Parotid gland (tissue), 1 donor: ENCODE measurements around a stretch of chr4.

- PRO-cap: no peak
Observed at GRCh38 chr4:76278536-76279148, 27.1 kb downstream of the FAM47E start.

- PRO-cap: no peak
Observed at GRCh38 chr4:76690810-76691613, 206.9 kb downstream of the SOWAHB start.

DNA sequence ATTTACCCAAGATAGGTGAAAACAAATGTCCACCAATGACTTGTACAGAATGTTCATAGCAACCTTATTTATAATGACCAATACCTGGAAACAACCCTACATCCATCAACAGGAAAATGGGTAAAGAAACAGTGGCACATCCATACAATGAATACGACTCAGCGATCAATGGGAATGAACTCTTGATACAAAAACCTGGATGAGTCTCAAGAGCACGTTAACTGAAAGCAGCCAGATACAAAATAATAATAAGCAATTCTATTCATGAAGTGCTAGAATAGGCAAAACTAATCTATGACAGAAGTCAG, 205.5 kb downstream of the SOWAHB start:
- PRO-cap: no peak

DNA sequence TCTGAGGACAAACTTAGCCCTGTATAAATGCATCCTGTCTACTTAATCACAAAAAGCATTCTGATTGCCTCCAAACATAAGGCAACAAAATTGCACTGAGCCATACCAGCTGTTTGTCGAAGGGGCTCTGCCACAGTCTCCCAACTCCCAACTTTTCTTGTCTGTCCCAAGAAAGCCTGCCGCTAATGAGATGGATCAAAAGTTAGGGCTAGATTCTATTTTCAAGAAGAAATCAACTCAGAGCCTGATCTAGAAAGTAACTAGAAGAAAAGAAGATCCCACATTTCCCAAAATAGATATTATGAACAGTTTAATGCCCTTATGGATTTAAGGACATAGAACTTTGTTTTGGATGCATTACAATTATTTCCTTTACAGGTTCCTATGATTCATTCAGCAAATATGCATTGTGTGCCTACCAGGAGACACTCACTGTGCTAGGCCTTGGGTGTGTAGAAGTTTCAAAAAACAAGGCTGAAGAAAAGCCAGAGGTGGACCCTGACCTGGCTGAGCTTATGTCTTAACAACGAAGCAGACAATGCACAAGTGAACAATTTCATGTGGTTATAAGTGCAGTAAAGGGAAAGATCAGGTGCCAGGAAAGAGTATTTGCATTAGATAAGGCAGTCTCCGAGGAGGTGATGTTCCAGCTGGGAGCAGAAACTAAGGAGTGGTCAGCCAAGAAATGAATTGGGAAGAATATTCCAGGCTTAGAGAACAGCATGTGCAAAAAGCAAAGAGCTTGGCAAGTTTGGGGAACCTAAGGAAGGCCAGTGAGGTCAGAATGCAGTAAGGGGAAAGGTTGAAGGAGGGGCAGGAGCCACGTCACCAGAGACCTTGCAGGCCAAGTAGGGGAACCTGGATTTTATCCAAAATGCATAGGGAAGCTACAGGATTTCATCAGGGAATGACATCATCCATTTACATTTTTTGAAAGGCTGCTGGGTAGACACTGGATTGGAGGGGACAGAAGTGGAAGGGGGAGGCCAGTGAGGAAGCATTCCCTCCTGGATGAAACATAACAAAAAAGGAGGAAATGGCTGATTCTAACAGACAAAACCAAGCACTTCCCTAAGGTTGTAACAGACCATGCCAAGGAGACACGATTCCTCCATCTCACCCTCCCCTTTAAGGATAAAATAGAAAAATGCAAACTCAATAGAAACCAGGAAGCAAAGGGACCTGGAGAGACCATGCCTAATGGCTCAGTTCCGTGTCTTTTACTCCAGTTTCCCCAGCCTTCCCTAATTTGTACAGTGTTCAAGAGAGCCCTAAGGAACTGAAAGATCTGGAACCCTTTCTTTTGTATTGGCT, 193.7 kb downstream of the SOWAHB start:
- PRO-cap: no peak

DNA sequence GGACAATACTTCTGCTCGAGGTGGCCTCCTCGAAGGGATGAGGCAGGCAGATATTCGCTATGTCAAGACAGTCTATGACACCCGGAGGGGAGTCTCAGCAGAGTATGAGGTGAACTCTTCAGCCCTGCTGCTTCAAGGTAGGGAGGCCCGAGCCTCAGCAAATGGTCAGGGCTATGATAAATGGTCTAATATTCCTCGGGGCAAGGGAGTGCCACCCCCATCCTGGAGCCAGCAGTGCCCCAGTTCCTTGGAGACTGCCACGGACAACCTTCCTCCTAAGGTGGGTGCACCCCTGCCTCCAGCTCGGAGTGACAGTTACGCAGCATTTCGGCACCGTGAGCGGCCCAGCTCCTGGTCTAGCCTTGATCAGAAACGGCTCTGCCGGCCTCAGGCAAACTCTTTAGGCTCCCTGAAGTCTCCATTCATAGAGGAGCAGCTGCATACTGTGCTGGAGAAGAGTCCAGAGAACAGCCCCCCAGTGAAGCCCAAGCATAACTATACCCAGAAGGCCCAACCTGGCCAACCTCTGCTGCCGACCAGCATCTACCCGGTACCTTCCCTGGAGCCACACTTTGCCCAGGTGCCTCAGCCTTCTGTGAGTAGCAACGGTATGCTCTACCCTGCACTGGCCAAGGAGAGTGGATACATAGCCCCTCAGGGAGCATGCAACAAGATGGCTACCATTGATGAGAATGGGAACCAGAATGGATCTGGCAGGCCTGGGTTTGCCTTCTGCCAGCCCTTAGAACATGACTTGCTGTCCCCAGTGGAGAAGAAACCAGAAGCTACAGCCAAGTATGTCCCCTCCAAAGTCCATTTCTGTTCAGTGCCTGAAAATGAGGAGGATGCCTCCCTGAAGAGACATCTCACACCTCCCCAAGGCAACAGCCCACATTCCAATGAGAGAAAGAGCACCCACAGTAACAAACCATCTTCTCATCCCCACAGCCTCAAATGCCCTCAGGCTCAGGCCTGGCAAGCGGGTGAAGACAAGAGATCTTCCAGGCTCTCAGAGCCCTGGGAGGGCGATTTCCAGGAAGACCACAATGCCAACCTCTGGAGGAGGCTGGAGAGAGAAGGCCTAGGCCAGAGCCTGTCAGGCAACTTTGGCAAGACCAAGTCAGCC, 158.6 kb downstream of the SOWAHB start:
- PRO-cap: no peak

GRCh38 chr4:76753099-76753608, 144.8 kb downstream of the SOWAHB start:
- PRO-cap: no peak

DNA sequence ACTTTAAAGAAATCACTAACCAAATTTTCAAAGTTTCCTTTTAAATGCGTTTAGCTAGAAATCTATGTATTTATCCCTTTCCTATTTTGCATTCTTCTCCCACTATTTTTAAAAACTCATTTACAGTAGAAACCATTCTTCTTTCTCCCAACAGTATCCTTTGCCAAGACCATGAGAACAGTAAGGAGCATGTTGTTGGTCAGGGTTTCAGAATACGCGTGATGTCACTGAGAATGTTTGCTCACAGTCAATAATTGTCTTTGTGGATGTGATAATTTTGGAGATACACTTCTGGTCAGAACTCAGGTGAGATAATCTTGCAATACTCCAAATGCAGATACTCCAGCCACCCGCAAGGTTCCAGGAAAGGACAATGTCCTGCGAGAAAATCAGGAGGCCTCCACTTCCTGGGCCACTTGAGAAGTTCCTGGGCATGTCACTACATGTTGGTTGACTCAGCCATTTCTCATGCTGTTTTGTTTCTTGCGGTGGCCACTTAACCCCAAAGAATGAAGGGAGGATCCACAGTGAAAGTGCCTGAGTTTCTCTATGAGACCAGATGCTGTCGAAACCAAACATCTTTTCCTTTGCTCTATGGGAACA, 116.2 kb downstream of the SOWAHB start:
- PRO-cap: no peak

DNA sequence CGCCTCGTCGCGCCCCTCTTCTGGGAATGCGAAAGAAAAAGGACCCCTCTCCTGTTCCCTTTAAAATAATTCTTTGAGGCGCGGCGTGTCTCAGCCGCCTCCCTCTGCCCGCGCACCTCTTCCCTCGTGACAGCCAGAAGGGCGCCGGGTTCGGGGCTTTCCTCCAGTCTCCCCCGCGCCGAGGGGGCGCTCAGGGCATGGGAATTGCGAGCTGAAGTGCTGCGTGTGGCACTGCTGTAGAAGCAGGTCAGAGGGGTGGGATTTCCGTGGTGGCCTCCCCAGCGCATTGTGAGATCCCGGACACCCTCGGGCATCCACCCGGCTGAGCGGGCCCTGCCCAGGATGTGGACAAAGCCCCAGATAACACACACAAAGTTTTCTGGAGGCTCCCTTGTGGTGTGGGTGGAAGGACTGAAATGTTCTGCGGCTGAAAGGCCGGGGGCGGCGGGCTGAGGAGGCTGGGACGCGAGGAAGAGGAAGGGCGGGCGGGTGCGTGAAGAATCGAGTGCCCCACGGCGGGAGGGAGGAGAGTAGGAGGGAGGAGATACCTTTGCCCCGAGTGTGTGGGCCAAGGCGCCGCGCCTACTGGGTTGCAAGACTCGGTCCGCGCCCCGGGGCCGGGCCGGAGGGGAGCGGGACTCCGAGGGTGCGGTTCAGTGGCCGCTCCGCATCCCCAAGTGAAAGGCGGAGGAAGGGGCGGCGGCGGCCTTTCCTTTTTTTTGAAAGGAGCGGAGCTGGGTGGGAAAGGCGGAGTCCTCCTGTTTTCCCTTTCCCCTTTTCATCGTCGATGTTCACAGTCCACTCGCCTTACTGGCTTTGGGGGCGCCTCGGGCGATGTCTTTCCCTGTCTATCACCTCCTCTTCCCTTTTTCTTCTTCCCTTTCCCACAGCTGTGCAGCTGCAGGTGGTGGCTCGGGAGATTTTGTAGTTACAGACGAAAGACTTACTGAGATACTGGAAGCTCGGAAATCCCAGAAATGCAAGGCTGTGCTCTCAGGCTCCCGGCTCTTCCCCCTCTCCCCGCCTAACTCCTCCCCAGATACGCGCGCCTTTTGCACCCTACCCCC, 917 bp downstream of the SEPTIN11 start:
- PRO-cap: unidirectional peak, minus-strand start at position 679 of the sequence

GRCh38 chr4:77022665-77023338, 53.0 kb downstream of the CCNI start:
- PRO-cap: no peak

- PRO-cap: no peak
Observed at GRCh38 chr4:77023523-77024285, 52.1 kb downstream of the CCNI start.

DNA sequence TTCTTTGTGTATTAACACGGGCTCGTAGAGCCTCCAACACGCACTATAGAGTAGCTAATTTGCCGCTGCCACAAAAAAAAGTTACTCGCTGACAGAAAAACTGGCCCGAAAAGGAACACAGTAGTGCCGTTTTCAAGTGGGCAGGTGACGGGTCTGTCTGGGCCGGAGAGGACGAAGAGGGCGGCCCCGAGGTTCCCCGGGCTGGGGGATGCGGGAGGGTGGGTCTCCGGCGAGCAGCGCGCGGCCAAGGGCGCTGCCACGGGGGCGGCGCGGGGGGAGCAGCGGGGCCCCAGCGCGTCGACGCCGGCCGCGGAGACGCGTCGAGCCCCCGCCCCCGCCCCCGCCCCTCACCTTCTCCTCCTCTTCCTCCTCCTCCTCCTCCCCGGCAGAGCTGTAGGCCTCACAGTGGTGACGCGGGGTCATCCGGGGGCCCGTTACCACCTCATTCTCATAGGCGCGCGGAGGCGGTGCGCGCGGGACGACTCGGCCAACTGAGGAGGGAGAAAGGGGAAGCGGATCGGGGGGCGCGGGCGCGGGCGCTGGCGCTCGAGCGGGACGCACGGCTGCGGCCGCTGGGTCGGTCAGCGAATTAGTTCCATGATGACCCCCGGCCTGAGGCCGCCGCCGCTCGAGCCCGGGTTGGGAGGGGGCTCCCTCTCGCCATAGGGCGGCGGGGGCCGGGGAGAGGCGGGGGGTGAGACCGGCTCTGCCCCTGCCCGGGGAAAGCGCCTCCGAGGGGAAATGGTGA, 494 bp downstream of the CCNI start:
- PRO-cap: bidirectional peak, plus-strand start at position 379 of the sequence, minus-strand start at position 247 of the sequence

DNA sequence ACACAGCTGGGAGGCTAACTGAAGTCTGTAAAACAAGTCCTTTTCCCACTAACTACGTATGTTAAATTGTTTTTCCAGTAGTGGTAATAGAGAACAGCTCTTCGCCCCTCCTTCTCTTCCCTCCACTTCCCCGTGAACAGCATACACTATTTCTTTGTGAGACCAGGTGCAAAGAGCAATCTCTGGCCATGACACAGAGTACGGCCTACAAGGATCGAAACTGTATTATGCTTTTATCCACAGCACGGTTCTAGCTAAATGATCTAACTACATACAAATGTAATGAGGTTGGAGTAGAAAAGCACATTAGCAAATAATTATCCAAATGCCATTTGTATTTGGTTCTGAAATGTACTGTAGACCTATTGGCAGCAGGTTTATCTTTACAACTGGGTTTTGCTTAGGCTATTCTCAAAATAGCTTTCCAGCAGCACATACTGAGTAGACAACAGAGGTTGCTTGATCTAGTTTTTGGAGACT, 1.5 kb downstream of the CNOT6L start:
- PRO-cap: no peak

DNA sequence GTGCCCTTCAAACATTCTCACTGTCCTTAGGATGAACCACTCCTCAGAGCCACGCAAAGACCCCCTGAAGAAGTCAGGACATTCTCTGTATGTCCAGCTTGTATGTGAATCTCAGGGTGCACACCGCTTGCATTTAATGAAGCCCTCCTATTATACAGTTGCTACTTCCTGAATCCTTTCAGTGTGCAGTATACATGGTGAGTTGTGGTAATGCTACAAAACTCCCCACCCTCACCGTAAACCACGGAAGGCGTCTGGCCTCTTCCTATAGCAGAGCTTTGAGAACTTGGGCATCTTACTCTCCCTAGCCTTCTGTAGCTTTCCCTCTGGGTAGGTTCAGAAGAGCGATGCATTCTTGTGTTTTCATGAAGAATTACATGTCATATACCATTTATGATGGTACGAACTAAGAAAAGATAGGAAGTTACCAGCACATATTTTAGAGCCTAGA, 9.5 kb upstream of the MRPL1 start:
- PRO-cap: no peak

DNA sequence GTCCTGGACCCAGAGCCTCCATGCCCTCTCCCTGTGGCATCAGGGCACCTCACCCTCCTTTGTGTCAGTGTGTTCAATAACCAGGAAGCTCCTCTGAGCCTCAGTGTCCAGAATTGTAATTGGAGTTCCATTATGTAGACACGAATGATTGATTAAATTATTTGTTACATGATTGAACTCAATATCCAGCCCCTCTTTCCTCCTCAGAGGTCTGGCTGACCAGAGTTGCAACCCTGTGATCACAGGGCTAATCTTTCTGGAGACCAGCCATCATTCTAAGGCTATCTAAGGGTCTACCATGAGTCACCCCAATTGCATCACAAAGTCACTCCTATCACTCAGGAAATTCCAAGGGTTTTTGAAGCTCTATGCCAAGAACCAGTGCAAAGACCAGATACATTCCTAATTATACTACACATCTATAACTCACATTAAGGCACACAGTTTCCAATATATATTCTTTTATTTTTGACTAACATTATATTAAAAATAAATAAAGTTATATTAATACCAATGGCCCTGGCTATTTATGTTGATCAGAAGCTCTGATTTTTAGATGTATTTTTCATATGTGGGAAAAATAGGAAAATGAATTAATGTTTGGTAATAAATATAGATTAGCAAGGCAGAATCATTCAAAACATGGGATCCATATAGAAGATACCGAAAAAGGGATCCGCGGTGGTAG, 9.0 kb downstream of the ANXA3 start:
- PRO-cap: no peak

- PRO-cap: no peak
Observed at GRCh38 chr4:78561314-78562214, 10.0 kb downstream of the ANXA3 start.

- PRO-cap: no peak
Observed at GRCh38 chr4:78823645-78824433, 47.7 kb downstream of the BMP2K start.

DNA sequence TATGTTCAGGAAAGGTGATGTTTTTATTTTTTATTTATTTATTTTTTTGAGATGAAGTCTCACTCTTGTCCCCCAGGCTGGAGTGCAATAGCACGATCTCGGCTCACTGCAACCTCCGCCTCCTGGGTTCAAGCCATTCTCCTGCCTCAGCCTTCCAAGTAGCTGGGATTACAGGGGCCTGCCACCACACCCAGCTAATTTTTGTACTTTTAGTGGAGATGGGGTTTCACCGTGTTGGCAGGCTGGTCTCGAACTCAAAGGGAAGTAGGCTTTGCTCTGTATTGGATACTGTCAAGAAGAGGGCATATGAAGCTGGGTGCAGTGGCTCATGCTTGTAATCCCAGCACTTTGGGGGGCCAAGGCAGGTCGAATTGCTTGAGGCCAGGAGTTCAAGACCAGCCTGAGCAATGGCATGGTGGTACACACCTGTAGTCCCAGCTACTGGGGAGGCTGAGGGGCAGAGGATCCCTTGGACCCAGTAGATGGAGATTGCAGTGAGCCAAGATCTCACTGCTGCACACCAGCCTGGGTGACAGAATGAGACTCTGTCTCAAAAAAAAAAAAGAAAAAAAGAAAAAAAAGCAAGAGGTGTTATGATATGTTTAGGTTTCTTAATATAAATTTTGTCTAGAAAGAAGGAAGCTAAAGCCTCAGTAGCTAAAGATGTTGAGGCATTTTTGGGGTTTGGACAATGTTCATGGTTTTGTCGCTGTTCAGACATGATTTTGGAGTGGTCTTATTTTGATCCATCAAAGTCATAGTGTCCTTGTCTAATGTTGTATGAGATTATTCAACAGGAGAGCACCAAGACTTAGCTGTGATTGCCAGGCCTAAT, 72.4 kb downstream of the PAQR3 start:
- PRO-cap: no peak

DNA sequence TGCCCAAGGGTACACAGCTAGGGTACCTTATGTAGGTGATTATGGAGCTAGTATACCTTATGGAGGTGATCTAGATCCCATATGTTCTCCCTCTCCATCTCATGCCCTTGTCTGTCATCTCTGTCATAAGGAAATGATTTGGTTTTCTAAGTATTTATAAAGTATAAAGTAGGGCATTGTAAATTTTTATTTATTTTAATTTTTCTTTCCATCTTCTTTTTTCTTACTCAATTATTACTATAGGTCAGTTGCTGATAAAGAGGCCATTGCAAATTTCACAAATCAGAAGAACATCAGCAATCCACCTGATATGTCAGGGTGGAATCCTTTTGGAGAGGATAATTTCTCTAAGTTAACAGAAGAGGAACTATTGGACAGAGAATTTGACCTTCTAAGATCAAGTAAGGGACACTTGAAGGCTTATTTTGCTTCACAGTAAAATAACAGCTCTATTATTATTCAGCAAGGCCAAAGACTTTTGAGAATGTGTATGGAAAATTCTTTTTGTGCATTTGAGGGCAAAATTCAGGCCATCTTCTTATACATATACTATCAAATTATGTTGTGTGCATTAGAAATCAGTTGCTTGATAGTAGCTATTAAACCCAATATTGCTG, 60.6 kb downstream of the PAQR3 start:
- PRO-cap: no peak

GRCh38 chr4:78907926-78908987, 31.0 kb downstream of the PAQR3 start:
- PRO-cap: no peak

DNA sequence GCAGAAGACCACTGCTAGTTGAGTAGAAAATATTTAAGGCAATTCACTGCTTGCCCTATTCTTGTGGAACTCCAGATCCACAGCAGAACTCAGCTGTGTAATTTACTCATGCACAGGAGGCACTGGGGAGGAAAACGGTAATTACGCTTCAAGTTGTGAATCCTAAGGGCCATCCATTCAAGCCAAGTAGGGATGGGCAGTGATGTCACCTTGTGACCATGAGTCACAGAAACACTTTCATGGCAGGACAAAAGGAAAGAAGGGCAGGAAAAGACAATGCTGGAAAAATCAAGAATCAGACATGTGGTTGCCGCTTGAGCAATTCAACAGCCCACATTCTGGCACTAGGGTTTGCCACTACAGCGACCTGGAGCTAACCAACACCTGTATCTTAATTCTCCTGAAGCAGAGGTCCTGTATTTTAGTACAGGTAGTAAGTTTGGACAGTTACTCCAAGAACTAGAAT, 1.4 kb downstream of the PAQR3 start:
- PRO-cap: no peak